Thoracic aorta (tissue), 1 donor: ENCODE measurements around a stretch of chr18.

- RAMPAGE, long total RNA = no peak
Observed at GRCh38 chr18:58866897-58867181, 2.2 kb downstream of the ZNF532 start.

DNA sequence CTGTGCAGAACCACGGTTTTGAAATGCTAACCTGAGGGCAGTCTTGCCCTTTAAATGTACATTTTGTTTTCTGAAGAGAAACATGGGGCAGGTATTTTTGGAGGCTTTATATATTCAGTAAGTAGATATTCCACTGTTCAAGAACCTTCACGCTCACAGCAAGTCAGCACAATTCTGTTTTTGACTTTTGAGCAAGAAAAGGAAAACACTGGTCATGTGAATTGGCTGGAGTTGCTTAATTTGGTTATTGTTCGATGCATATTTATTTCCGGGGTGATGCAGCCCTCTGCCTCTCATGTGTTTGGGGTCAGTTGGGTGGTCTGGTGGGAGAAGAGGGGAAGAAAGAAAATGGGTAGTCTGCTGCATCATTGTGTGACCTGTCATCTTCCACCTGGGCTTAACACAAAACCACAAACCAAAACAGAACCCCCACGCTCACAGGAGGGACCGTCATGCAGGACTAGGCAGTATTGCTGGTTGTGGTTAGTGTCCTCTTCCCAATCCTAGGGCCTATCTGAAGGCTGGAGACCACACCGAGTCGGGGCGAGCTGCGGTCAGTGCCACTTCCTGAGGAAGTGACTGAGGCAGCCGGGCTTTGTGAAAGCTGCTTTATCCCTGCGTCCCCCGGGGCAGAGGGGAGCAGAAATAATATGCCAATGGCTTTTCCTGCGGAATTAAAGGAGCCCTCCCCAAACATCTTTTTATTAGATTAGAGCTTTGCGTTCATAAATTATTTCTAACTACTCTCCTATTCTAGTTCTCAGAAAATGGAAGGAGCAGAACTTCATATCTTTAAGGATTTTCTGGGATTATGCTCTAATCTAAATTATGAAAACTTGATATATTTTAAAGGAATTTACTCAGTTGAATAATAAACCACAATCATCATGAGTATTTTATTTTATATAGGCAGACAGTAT is 22.8 kb downstream of the ZNF532 start:
- RAMPAGE, long total RNA = no peak

DNA sequence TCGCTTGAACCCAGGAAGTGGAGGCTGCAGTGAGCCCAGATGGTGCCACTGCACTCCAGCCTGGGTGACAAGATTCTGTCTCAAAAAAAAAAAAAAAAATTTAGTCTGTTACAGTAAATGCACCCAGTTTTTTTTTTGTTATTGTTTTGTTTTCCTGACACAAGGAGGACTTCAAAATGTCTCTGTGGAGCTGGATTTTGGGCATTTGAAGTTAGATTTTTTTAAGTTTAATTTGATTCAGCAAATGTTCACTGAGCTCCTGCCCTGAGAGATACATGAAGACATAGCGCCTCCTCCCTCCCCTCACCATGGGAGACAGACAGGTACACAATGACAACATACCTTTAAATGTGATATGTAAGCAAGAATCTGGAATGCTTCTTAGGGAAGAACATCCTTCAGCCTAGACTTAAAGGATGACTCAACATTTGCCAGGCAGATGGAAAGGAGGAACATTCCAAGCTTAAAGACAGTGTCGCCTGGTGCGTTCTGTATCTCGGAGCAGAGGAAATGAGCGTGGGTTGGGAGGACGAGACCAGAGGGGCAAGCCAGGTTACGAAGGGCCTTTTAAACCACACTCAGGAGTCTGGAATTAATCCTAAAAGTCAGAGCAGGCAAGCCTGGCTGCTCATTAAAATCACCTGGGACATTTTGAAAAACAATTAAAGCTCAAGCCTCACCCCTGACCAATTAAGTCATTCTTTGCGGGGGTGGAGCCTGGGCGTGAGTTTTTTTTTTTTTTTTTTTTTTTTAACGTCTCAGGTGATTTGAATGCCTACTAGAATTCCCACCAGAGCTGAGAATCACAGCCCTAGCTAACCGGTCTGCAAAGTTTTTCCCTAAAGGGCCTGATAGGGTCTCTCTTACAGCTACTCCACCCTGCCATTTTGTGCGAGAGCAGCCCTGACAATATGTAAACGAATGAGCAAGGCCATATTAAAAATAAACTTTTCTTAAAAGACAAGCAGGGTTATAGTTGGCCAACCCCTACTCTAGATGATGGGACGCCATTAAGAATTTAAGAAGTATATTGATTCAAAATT is 131.3 kb upstream of the SEC11C start:
- RAMPAGE, long total RNA = no peak

DNA sequence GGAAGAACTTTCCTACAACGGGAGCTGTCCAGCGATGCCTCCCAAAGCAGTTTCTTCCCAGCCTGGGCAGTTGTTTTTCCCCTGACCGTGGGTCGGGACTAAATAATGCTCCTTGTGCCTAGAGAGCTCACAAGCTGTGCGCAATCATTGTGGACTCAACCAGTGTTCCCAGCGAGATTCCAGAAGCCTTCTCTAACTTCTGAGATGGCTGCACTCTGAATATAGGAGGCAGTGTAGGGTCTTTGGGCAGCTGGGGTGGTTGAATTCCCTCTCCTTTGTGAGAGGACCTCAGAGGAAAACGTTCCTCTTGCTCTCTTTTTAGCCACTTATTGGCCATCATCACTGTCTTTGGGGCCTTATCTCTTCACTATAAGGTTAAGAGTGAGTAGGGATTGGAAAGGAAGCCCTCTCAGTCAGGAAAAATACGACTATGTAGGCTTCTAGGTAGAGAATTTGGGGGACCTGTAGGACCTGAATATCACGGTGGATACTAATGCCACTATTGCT is 828 bp downstream of the SEC11C start:
- RAMPAGE, long total RNA = no peak

GRCh38 chr18:59347395-59347684 is 11.7 kb downstream of the LMAN1 start:
- RAMPAGE, long total RNA = start-site peak on the minus strand at chr18:59347513-59347577, 29 reads

DNA sequence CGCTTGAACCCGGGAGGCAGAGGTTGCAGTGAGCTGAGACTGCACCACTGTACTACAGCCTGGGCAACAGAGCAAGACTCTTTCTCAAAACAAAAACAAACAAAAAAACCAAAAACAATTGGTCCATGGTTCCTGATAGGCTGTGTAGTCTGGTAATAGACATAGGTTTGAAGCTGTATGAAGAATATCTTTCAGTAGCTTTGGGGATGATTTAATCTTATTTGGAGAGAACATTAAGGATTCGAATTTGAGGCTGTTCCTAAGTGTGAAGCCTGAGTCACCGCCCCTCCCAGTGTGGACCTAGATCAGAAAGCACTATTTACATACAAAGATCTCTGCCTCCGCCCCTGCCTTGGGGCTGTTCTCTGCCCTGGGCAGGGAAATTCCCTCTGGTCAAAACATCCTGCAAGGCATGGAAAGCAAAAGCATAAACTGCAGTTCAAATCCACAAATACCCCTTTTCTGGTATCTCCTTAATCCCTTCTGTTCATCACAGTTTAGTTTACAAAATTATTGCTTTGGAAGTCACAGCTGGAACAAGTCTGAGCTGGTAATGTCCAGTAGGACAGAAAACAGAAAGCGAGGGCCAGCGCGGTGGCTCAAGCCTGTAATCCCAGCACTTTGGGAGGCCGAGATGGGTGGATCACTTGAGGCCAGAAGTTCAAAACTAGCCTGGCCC is 52.7 kb upstream of the PMAIP1 start:
- RAMPAGE, long total RNA = no peak

DNA sequence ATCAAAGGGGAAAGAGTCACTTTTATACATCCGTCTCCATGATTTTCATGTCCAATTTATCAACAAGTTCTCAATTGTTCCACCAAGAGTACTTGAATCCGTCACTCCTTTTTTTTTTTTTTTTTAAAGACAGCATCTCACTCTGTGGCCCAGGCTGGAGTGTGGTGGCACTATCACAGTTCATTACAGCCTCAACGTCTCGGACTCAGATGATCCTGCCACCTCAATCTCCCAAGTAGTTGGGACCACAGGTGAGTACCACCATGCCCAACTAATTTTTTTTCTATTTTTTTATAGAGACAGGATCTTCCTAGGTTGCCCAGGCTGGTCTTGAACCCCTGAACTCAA is 240.7 kb downstream of the RNF152 start:
- RAMPAGE, long total RNA = no peak

- RAMPAGE, long total RNA = no peak
Observed at GRCh38 chr18:61864030-61864660, 28.7 kb downstream of the RNF152 start.

GRCh38 chr18:62436601-62437103 is 86.2 kb upstream of the ZCCHC2 start:
- RAMPAGE, long total RNA = no peak

DNA sequence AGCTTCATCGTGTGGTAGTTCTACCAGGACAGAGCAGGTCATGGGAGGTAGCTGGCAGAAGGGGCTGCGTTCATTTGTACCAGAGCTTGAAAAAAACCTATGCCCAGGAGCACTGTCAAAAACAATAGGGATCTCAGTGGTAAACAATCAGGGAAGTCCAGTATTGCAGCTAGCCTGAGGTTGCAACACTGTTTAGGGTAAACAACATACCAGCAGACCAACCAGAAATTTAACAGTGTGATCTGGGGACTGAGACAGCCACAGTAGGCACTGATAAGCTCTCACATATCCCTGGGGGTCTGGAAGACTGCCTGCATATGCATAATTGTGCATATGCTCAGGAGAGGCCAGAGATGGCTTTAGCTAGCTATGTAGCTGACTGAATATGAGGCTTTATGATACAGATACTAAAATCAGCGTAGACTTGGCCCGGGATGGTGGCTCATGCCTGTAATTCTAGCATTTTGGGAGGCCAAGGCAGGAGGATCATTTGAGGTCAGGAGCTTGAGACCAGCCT is 12.0 kb upstream of the ZCCHC2 start:
- RAMPAGE, long total RNA = no peak

GRCh38 chr18:62524654-62525173 is 1.9 kb downstream of the ZCCHC2 start:
- RAMPAGE, long total RNA = no peak

DNA sequence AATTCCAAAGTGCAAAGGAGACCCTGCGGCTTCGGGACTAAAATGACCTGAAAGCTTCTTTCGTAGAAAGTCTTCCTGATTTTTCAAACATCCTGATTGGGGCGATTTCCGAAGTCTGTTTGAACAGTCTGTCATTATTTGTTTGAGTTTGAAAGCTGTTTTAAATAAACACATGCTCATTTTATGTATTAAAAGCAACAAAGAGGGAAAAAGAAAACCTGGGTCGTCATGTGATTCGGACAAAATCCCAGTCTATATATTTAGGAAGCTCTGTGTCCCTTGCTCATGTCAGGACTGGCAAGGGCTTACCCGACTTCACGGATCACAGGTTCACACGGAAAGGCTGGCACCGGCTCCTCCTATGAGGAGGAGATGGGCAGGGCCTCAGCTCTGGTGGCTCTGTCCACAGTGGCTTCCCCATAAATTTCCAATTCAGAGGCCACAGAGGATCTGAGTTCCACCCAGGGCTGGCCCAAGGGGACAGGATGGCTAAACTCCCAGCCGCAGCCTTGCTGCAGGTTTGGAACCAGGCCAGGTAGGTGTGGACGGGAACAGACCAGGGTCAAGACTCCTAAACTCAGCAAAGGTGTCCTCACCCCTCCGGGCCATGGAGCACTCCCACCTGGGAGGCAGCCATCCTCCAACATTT is 186.8 kb downstream of the BCL2 start:
- RAMPAGE, long total RNA = no peak

GRCh38 chr18:63148333-63149272 is 171.0 kb downstream of the BCL2 start:
- RAMPAGE, long total RNA = no peak

GRCh38 chr18:63152755-63153139 is 166.8 kb downstream of the BCL2 start:
- RAMPAGE, long total RNA = no peak

- RAMPAGE, long total RNA = no peak
Observed at GRCh38 chr18:63158943-63159619, 160.5 kb downstream of the BCL2 start.

DNA sequence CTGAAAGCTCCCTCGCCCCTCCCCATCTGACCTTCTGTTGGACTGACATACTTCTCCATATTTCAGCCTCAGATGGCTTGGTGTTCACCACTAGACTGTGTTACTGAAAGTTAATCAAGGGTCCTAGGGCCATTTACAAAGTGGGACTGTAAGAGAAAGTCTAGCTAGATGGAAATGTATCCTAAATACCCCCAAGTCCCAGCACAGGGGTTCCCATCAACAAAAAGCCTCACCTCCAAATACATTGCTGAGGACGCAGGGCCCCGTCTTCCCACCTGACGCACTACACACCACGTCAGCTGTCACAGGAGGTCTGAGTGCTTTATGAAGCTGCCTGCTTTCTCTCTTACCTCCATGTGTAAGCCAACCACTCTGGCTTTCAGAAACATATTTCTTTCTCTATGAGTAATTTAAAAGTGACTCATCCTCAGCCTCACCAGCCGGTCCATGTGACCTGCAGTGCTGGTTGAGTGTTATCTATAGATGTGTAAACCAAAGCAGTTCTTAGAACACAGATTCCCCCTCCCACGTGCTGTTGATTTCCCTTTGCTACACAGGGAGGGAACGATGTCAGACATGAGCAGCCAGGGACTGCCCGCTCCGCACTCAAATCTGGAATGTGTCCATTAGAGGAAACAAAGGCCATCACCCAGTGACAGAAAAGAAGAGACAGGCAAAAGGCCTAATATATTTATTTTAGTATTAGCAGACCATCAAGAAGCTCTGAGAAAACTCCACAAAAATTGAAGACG is 157.9 kb downstream of the BCL2 start:
- RAMPAGE, long total RNA = no peak

DNA sequence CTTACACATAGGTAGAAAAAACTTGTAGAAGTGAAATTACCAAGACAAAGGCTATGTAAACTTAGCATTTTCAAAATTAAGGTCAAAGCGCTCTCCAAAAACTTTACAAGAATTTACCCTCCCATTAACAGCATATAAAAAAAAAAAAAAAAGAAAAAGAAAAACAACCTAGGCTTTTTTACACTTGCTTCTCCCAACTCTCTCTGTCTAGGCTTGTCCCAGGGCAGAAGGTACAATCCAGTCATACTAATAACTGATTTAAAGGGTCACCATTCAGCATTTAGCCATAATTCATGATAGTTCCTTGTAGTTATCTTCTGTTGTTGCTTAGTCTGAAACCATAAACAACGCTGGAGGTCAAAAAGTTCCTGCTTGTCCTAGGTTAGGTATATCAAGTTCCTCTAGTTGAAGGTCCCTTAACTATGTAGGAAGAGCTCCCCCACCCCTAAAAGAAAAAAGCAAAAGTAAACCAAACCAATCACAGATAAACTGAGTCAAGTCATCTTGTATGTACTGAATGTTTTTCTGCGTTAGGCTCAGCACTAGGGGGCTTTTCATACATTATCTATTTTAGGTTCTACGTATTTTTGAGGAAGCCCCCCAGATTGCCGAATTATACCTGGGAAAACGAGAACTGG is 130.4 kb downstream of the BCL2 start:
- RAMPAGE, long total RNA = no peak

DNA sequence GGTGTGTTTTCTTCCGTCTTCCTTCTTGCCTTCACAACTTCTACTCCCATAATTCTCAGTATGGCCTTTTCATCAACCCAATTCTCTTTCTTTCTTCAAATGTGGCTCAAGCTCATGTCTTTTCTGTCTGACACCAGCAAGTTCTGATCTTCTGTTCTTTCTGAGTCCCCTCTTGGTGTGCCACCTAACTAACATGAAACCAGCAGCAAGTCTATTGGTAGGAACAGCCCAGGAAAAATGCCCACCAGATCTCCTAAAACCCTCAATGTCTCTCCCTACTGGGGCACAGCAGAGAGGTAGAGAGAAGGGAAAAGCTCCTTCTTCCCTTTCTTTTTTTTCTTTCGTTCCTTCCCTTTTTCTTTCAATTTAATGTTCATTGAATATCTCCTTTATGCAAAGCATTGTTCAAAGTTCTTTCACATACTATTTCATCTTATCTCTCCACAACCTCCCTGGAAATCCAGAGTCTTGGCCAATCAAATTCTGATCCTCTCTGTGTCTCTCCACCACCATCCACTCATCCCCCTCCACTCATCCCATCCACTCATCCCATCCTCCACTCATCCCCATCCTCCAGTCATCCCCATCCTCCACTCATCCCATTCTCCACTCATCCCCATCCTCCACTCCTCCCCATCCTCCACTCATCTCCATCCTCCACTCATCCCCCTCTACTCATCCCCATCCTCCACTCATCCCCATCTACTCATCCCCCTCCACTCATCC is 101.3 kb downstream of the BCL2 start:
- RAMPAGE, long total RNA = no peak

GRCh38 chr18:63237649-63238414 is 81.7 kb downstream of the BCL2 start:
- RAMPAGE, long total RNA = no peak

DNA sequence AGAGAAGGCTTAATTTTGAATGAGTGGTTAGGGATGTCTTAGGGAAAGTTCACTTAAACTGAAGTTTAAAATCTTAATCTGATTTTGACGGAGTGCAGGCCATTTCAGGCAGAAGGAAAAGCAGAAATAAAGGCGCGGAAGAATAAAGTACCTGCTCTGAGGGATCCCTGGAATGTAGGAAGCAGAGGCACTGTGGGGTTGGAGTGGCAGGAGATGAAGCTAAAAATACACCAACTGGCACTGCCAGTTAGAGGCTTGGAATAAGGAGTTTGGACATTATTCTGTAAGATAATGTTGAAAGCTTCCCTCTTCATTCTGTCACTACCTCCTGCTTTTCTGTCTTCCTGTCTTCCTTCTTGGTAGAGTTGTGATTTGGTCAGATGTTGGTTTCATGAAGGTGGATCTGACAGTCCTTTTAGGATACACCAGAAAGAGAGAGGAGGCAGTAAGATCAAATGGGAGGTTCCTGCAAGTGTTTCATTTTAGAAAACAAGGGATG is 3.9 kb upstream of the VPS4B start:
- RAMPAGE, long total RNA = no peak